ENCODE results near the gene MYB.

- PRO-cap = no peak
Measured at GRCh38 chr6:134247272-134247867, 70.5 kb downstream of the SGK1 start.

- PRO-cap = no peak
Measured at GRCh38 chr6:134352163-134352575, 34.3 kb upstream of the SGK1 start.

DNA sequence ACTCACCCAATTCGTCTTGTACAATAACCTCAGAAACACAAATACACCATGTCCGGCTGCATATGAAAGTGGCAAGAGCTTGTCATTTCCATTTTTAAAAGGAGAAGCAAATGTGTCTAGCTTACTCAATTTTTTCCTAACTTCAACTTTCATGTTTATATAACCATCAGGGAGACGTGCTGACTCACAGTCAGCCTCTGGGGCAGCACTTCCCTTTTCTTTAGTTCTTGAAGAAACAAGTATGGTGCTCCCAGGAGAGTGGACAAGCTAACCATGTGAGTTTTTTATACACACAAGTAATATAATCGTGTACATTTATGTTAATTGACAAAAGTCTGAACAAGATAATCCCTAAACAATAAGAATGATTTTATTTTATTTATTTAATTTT lies 55.5 kb upstream of the SGK1 start:
- PRO-cap = no peak

DNA sequence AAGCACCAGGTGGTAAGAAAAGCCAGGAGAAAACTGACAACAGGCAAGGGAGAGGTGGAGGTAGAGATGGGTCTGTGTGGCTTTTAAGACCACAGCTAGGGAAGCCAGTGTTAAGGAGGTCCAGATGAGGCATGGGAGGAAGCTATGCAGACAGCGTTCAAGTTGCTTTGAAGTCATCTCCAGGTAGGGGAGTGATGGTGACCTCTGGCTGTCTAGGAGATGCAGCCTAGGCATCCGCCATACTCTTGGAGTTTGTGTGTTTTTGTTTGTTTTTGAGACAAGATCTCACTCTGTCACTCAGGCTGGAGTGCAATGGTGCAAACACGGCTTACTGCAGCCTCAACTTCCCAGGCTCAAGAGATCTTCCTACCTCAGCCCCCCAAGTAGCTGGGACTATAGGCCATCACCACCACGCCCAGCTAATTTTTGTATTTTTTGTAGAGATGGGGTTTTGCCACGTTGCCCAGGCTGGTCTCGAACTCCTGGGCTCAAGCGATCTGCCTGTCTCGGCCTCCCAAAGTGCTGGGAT lies 143.0 kb upstream of the SGK1 start:
- PRO-cap = no peak

DNA sequence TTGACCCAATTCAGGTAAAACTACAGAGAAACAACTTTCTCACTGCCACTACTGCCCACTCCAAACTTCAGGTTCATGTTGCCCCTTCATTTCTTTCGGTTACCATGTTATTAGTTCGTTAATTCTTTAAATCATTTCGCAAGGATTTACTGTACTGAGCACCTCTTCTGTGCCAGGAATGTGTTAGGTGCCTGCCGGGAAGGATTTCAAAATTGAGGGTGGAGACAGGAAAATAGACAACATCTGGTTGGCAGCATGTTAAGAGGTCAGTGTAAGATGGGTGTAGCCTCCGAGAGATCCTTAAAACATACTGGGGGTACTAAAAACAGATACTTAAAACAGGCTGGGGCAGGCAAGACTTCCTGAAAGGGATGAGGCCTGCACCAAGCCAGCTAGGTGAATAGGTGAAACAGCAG lies 177.9 kb upstream of the SGK1 start:
- PRO-cap = no peak

DNA sequence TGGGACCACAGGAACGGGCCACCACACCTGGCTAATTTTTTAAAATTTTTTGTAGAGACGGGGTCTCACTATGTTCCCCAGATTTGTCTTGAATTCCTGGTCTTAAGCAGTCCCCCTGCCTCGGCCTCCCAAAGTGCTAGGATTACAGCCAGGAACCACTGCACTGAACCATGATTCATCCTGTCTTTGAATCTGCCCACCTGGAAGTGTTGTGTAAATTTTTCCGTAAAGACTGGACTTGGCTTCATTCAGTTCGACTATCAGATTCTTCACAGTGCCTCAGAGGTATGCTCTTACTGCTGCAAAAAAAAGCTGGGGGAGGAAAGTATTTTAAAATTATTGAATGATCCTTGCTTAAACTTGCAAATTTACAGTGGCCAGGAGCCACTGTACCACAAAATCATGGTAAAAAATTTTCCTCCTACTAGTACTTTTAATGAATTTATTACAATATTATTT lies 202.4 kb upstream of the SGK1 start:
- PRO-cap = no peak

DNA sequence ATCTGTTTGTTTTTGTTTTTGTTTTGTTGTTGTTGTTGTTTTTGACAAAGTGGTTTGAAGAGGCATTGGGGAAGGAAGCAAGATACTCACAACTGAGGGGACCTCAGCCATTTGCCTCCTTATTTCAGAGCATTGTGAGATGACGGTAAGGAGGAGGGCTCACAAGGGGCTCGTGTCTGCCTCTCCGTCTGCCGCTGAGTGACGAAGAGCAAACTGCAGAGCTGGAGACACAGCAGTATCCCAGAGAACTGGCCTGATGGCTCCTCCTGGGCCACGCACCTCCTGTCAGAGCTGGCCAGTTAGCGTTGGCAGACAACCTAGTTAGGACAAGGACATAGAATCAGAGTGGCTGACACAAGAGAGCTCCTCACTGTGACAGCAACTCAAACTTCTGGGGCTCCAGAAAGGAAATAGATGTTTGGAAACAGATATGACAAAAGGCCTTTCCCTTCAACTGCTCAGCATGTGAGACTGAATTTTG lies 212.9 kb upstream of the SGK1 start:
- PRO-cap = no peak

GRCh38 chr6:134840126-134840691 lies 109.7 kb downstream of the ALDH8A1 start:
- PRO-cap = no peak

GRCh38 chr6:134863703-134864119 lies 86.2 kb downstream of the ALDH8A1 start:
- PRO-cap = no peak

GRCh38 chr6:135181026-135182123 lies at the start of gene MYB:
Gene MYB (plus strand): TSS chr6:135181308.
- PRO-cap = bidirectional peak, plus-strand start at chr6:135181390, minus-strand start at chr6:135181148; bidirectional peak, plus-strand start at chr6:135181632, minus-strand start at chr6:135181704

- PRO-cap = no peak
Measured at GRCh38 chr6:135192157-135192574, 11.1 kb downstream of the MYB start.

- PRO-cap = no peak
Measured at GRCh38 chr6:135218250-135219216, 37.4 kb downstream of the MYB start.

GRCh38 chr6:135269546-135269969 lies 88.5 kb downstream of the MYB start:
- PRO-cap = no peak

DNA sequence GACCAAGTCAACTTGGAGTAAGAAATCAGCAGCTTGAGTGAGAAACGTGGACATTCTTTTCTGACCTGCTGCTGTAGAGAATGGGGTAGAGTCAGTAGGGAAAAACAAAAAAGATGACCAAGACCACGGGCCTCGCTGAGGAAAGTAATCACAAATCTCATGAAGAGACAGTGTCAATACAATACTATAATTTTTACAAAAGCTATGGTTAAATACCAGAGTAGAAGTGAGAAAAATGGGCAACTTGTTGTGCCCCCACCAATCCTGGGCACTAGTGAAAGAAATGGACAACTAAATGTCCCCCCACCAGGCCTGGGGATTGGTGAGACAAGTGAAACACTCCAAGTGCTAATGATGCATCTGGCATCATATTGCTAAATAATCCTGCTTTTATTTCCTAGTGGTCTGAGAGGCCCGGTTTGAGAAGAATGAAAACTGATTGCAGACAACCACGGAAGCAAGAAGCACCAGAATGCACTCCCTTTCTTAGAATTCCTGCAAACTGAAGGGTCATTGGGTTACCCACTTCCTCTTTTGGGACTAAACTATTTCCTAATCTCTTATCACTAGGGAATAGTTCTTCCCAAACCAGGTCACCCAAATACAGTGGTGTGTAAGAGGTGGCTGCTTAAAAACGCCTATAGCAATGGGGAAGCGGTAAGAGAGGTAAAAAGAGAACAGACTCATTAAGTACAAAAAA lies 125.5 kb downstream of the MYB start:
- PRO-cap = no peak

GRCh38 chr6:135316626-135317074 lies 135.5 kb downstream of the MYB start:
- PRO-cap = no peak

DNA sequence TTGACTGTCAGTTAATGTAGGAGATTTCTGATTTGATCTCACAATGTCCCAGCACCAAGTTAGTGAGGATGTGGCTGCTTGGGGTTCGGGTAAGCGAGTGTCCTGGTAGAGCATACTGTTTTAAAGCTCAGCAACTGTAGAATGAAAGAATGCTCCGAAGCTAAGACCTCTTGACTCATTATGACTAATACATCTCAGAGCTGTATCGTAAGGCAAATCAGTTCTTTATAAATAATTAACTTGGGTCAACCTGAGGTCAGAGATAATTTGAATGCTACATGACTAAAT lies 128.9 kb upstream of the PDE7B start:
- PRO-cap = no peak

DNA sequence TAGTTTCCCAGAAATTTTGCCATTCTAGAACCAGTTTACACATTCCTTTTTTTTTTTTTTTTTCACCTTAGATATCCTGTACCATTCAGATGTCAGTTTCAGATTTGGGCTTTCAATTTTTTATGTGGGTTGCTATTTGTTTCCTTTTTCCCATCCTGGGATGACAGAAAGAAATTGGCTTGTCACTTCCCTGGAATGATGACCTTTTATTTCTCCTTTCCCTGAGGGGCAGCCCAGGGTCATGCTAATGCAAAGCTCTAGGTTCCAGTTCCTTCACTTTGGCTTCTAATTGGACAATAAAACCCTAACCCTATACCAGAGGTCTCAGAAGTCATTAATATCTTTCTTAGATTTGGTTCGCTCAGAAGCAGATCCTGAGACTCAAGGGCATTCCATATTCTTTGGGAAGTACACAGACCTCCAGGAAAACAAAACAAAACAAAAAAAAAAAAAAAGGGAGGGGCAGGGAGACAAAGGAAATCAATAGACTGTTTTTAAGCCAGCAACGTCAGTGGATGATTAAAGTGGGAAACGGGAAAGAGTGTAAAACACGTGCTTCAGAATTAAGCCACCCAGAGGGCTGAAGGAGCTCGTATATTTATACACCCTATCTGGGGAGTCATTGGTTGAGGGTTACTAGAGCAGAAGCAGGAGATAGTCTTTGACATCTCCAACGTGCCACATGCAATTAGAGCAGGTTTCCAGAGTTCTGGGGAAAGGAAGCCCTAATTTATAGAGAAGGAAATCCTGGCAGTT lies 26.0 kb downstream of the PDE7B start:
- PRO-cap = no peak

- PRO-cap = no peak
Measured at GRCh38 chr6:135879924-135880291, 28.4 kb downstream of the PDE7B start.

GRCh38 chr6:135921979-135922584 lies 70.6 kb downstream of the PDE7B start:
- PRO-cap = no peak

DNA sequence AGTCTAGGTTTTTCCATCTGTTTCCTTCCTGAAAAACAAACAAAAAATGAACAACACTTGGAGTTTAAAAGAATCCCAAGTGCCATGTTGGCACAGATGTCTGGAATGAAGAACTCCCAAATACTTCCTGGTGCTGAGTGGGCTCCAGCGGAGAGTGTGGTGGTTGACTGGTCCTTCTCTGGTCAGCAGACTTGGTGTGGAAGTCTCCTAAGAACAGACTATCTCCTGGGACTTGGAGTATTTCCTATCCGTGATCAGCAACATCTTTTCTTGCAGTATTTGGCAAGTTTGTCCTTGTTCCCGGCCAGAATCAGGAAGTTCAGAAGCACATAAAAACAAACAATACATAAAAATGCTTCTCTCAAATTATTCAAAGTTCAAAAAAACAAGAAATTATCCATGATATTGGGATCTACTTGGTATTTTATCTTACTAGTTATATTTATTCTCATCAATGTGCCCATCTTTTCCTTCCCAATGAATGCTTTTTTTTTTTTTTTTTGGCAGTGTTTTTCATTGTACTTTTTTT lies 154.1 kb downstream of the MTFR2 start:
- PRO-cap = no peak